AG04450 (cell line): Measurements from ENCODE around the gene TIMM23B.

DNA sequence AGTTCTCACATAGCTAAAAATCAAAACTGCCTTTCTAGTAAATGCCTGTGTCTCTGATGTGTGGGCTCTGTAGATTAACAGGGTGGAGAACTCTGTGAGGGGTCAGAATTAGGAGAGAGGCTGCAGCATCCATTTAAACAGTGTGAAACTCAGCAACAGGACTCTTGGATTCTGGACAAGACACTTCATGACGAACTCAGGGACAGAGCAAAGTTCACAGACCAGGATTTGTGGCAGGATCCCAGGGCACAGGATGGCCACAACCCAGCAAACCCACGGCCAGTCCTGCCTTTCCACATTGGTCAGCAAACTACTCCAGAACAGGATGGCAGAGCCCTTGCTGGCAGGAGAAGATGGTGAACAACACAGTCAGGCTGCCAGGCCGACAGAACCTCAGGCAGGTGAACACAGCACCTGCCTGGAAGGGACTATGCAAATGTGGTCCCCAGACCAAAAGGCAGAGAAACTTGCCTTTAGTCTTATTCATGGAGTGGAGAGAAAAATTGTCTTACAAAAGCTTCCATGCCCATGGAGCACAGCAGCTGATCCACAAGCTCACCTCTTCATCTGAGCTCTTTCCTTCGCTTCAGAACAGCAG is 34.3 kb downstream of the VSTM4 start:
- CAGE, long polyA plus RNA = no peak
- RRBS = no CpG with 5 or more reads among the region's 4 CpGs

GRCh38 chr10:49183648-49184065 is 4.5 kb downstream of the TMEM273 start:
- CAGE, long polyA plus RNA = no peak
- RRBS = no CpG with 5 or more reads among the region's 3 CpGs

DNA sequence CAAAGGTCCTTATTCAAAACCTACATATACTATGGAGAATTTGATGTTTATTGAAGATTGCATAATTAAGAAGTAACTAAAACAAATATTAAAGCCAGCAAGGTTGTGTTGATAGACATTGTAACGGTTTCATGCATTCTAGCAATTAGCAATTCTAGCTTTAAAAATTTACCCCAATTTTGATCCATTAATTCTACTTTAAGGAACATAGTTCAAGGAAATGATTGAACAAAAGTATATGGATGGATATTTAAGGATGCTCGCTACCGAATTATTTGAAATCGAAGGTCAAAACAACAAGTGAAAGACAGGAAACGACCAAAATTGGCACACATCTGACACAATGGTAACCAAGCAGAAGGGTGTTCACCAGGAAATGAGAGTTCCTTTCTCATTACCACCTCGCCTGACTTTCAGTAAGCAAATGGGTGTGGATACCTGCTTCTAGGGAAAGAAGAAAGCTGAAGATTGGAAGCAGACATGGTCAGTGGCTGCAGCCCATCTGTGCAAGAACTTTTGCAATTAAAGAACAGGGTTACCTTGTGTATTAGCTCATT is 5.9 kb upstream of the TMEM273 start:
- CAGE, long polyA plus RNA = no peak
- RRBS = no CpG with 5 or more reads among the region's 6 CpGs

- CAGE, long polyA plus RNA = no peak
- RRBS = no CpG with 5 or more reads among the region's 8 CpGs
These were observed 1.1 kb upstream of the C10orf71 start for GRCh38 chr10:49297716-49298443.

GRCh38 chr10:49300436-49300944 is 1.5 kb downstream of the C10orf71 start:
- CAGE, long polyA plus RNA = no peak
- RRBS = no CpG with 5 or more reads among the region's 5 CpGs

- CAGE, long polyA plus RNA = start-site peak on the plus strand at chr10:49942053-49942057, 83 and 63 reads in 2 replicates
- RRBS = no CpG with 5 or more reads among the region's 69 CpGs
These were observed at the start of gene TIMM23B for GRCh38 chr10:49941708-49942747. Gene TIMM23B (plus strand): TSS chr10:49942053.

- CAGE, long polyA plus RNA = no peak
- RRBS = no CpG with 5 or more reads among the region's 2 CpGs
These were observed 133.7 kb upstream of the ASAH2 start for GRCh38 chr10:50384945-50385575.

DNA sequence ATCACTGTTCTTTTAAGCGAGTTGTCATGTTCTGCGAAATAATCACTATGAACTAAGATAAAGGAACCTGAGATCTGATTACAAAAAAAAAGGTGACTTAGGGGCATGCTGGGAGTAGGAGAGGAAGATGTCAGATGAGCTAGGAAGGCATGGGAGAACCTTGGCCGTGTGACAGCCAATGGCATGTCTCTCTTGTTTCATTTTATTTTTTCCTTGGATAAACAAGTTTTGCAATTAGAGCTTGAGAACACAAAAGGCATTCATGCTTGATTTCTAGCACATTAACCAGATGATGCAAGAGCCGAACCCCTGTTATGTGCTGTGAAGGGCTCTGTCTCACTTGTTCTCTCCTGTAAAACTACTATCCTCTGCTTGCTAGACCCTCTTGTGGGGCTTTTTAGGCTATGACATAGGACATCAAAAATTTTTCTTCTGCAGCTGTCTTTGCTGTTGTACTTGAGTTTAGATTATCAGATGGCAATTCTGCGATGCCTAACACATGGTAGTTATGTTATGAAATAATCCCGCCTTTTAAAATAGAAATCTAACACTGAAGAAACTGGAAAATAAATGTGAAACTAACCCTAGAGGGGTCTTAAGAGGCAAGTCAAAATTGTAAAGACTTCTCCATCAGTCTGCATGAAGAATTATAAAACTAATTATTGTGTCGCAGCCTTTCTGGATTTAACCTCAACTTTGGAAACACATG is 134.4 kb upstream of the ASAH2 start:
- CAGE, long polyA plus RNA = no peak
- RRBS = no CpG with 5 or more reads among the region's 7 CpGs

GRCh38 chr10:50400649-50401086 is 149.4 kb upstream of the ASAH2 start:
- CAGE, long polyA plus RNA = no peak
- RRBS = no CpG with 5 or more reads among the region's 3 CpGs

DNA sequence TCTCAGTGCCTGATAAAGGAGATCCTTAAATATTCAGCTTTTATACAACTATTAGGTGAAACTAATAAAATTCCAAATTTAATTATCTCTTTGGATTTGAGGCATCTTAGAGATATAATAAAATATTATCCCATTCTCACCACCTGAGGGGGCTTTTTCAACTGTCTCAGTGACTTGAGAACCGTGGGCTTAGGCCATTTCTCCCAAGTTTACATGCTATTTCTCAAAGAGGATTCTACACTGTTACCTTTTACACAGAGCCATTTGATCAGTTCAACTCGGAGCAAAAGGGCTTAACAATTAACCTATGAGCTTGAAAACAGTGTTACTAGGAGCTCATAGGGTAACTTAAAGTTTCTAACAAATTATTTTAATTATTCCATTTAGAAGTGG is 165.1 kb upstream of the ASAH2 start:
- CAGE, long polyA plus RNA = no peak
- RRBS = no CpG with 5 or more reads among the region's 2 CpGs

DNA sequence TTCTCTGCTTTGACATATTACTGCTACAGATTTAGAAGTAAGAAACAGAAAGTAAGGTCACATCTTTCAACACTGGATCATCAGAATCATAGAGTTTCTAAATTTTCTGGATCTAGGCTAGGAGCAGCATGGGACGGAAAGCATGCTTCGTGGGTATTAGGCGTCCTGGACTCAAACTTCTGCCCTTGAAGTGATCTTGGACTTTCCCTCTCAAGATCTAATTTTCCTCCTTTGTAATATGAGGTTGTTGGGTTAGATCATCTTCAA is 85.4 kb upstream of the PRKG1 start:
- CAGE, long polyA plus RNA = no peak
- RRBS = no CpG with 5 or more reads among the region's 3 CpGs

DNA sequence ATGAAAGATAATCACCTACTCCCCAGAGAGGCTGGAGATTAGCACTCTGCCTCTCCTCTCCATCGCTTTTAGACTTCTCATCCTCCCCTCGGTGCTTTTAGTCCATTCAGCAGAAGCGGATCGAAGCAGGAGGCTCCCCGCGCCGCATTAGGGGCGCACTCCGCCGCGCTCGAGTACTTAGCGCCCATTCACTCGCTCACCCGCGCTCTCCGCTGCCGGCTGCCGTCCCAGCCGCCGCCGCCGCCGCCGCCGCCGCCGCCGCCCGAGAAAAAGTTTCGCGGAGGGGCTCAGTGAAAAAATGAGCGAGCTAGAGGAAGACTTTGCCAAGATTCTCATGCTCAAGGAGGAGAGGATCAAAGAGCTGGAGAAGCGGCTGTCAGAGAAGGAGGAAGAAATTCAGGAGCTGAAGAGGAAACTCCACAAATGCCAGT is 83.2 kb upstream of the PRKG1 start:
- CAGE, long polyA plus RNA = no peak
- RRBS = no CpG with 5 or more reads among the region's 34 CpGs

DNA sequence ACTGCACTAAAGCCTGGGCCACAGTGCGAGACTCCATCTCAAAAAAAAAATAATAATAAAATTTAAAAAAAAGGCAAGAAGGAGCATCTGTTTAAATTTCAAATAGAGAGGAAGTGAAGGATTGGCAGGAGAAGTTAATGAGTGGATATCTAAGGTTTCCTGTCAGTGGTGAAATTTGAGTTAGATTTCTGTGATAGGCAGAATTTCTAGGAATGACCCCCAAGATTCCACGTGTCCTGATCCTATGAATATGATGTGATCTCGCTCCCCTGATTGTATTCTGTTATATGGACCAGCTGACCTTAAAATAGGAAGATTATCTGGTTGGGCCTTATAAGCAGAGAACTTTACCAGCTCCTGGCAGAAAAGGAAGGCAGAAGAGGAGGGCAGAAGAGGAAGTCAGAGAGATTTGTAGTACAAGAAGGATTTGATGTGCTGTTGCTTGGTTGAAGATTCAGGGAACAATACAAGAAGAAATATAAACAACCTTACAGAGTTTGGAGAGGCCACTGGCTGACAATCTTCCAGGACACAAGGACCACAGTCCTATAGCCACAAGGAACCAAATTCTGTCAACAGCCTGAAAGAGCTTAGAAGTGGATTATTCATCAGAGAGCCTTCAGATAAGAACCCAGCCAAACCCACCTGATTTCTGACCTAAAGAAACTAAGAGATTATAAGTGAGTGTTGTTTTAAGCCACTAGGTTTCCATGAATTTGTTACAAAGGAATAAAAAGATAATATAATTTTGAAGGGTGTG is 145.6 kb downstream of the PRKG1 start:
- CAGE, long polyA plus RNA = no peak
- RRBS = no CpG with 5 or more reads among the region's 3 CpGs

DNA sequence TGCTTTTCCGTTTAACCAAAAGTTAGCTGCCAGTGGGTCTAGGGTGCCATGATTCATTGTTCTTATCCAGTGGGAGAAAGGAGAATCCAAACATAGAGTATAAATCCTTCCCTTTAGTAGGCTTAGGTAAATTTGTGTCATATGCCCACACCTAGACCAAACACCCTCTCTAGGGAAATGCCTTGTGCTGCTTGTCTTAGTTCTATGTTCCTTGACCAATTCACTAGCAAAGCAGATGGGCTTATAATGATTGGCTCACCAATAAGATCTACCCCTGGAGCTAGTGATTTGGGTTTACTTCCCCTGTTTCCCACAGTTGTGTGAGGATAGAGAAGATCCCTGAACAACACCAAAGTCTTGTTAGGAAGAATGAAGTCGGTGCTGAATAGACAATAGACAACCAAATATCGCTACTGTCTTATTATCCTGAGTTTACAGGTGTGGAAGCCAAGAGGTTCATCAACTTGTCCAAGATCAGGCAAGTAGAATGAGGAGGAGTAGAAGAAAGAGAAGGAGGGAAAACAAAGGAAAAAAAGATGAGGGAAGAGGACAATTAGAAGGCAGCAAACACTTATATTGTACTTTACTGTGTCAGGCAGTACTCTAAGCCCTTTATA is 308.6 kb downstream of the PRKG1 start:
- CAGE, long polyA plus RNA = no peak
- RRBS = no CpG with 5 or more reads among the region's 3 CpGs

- CAGE, long polyA plus RNA = no peak
- RRBS = no CpG with 5 or more reads among the region's 2 CpGs
These were observed 242.2 kb downstream of the CSTF2T start for GRCh38 chr10:51457222-51457555.

DNA sequence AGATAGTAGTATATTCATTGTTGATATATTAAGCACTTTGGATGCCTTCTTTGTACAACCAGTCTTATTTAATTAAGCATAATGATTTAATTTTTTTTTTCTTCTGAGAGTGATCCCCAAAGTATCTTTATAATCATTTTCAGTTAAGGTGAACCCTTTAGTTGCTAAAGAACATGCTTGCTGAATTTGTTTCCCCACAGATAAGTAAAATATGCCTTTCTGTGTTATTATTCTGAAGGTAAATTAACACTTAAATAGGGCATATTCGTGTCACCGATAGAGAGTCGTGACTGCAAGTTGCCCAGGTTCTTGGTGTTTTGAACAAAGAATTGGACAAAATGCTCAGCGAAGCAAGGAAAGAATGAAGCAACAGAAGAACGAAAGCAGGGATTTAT is 50.1 kb downstream of the CSTF2T start:
- CAGE, long polyA plus RNA = no peak
- RRBS = no CpG with 5 or more reads among the region's 5 CpGs

DNA sequence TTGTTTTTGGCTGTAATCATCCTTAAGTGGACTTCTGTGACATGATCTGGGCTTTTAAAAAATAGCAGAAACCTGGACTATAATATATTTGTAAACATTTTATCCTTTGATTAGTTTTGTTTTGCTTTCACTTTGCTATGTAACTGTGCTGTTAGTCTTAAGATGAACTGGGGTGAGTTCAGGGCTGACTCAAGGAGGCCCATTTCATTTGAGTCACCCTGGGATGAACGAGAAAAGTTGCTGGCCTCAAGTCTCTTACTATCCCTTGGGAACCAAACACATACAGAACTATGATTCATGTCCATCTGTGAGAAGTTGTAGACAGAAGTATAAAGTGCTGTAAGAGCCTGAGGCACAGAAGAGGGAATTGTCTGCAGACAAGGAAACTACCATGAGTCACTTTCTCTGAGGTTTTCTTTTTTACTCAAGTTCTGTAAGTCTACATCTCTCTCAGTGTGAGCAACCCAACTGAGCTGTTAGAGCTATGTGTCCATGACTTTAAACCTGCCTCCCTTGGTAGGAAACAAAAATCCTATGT is 179.8 kb upstream of the CSTF2T start:
- CAGE, long polyA plus RNA = no peak
- RRBS = no CpG with 5 or more reads among the region's 1 CpG

- CAGE, long polyA plus RNA = no peak
- RRBS = no CpG with 5 or more reads among the region's 4 CpGs
These were observed 195.2 kb upstream of the CSTF2T start for GRCh38 chr10:51894627-51895057.

- CAGE, long polyA plus RNA = no peak
- RRBS = no CpG with 5 or more reads among the region's 2 CpGs
These were observed 97.2 kb upstream of the DKK1 start for GRCh38 chr10:52216845-52217256.

DNA sequence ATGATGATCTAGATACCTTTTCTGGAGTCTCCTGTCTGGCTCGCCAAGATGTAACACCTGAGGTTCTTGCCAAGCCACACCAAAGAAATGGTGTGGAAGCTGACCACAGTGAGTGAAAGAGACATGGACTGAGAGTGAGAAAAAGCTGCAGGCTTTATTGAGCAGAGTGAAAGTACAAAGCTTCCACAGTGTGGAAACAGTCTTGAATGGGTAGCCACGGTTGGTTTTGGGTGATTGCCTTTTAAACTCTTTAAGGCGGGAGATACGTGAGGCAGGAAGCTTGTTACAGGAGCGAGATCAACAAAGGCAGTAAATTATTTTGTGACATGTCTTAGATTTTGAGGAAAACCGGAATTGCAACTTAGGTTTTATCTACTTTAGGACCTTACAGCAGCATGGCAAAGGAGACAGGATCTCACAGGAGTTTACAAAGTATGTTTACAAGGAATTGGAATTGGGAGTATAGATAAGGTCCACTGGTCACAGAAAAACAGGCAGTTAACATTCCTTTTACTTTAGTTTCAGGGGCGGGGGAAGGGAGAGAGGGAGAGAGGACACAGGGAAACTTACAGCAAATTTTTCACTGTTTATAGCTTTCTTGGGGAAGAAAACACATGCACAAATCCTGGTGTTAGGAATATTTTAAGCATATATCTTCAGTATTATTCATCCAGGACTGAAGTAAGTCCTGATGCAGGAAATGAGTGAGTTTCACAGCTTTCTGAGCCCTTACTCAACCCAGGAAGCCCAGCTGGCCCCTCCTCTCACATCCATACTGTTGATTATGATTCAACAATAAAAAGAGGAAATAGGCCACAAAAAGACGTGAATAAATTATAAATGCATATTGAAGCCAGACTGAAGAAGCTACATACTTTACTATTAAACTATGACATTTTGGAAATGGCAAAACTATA is 257.6 kb upstream of the MBL2 start:
- CAGE, long polyA plus RNA = no peak
- RRBS = no CpG with 5 or more reads among the region's 8 CpGs